ENCODE measurements around a stretch of chr3.

- RRBS = no CpG with 5 or more reads among the region's 35 CpGs
Observed at GRCh38 chr3:65509116-65510068, 529.3 kb downstream of the MAGI1 start.

- RRBS = no CpG with 5 or more reads among the region's 7 CpGs
Observed at GRCh38 chr3:65532676-65533290, 505.9 kb downstream of the MAGI1 start.

GRCh38 chr3:65589284-65590415 is 449.1 kb downstream of the MAGI1 start:
- RRBS = no CpG with 5 or more reads among the region's 10 CpGs

- RRBS = no CpG with 5 or more reads among the region's 8 CpGs
Observed at GRCh38 chr3:65714037-65714601, 324.6 kb downstream of the MAGI1 start.

DNA sequence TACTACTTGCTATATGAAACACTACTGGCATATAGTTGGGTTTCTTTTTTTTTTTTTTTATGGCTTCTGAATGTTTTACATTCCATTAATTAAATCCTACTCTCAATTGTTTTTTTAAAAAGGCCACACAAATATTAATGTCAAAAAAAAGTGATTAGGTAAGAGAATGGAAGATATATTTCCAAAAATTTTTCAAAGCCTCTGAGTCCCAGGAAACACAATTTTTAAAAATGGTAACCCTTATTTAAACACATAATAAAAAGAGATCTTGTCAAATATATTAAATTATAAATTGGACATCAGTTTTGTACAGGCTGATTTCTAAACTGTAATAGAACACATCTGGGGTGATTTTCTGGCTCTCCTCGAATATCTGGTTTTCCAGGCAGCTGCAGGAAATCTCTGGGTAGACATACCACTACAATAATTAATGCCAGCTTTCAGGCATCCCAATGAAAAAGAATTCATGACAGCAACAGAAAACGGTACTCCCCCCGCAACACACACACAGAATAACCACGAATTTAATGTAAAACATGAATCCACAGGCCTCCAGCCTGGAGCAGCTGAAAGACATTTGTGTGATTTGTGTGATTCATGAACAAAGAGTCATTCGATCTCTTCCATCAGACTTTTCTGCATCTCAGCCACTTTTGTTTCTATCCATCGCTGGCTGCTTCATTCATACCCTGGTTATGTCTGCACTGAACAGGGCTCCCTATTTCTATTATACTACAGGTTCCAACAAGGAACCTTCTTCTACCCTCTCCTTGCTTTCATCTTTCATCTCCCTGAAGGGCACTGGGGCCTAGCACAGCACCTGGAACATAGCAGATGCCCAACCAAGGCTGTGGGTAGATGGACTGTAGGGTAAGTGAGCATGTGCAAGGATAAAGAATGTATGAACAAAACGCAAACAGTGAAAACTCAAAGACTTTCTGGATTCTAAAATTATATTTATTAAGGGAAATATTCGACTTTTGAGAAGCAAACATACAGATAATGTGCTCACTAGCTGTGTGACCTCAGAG is 262.2 kb downstream of the MAGI1 start:
- RRBS = no CpG with 5 or more reads among the region's 8 CpGs

DNA sequence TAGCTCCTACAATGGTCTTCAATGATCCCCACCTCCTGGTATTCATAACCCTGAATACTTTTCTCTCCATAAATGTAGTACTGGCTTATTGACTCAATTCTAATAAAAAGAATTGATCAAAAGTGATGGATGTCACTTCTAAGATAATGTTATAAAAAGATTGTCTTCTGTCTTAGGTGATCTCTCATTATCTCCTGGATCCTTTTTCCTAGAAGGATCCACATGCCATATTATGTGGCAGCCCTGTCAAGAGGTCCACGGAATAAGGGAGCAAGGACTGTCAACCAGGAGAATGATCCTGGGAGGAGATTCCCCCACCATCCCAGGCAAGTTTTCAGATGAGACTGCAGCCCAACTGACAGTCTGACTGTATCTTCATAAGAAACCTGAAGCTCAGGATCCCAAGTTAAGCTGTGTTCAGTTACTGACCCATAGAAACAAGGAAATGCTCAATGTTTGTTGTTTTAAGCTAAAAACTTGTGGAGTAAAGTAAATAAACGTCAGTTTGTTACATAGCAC is 195.6 kb downstream of the MAGI1 start:
- RRBS = no CpG with 5 or more reads among the region's 2 CpGs

- RRBS = no CpG with 5 or more reads among the region's 1 CpG
Observed at GRCh38 chr3:65862347-65863107, 176.2 kb downstream of the MAGI1 start.

DNA sequence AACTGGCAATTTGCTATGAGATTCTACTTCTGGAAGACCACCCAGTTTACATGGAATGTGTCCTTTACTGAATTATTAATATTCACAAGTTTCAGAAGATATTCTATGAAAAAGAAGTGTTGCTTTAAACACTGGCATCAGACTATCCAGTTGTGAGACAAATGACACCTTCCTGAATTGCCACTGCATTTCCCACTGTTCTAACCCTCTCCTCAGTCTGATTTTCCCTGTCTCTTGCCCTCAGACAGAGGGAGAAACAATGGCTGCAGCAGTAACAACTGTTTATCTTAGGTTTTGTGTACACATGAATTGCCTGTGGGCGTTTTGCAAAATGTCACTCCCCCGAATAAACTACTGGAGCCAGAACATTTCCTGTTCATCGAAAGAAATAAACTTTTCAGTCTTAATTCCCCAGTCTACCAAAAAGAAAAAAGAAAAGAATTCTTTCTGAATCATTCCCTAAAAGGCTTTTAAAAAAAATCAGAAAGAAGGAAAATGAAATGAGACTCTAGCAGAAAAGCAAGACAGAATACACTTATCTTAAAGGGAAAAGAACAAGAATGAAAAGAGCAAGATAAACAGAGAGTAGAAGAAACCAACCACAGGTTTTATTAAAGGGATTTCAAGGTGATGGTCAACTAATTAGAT is 155.1 kb downstream of the MAGI1 start:
- RRBS = no CpG with 5 or more reads among the region's 3 CpGs

DNA sequence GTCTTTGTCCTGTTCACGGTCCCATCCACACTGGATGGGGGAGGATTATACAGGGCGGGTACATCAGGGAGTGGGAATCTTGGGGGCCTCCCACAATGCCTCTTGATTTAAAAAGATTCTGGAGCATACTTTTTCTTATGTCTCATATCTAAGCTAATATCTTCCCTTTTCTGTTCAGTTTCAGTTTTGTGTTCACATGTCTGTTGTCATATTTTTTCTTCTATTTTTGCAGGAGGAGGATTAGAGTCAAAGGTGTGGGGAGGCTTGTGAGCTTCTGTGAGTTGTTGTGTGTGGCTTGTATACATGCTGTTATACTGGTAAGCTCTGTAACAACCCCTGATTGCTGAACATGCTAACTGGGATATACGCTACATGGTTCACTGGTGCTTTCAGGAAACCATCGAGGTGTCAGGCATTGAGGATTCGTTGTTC is 83.4 kb downstream of the SLC25A26 start:
- RRBS = no CpG with 5 or more reads among the region's 5 CpGs

DNA sequence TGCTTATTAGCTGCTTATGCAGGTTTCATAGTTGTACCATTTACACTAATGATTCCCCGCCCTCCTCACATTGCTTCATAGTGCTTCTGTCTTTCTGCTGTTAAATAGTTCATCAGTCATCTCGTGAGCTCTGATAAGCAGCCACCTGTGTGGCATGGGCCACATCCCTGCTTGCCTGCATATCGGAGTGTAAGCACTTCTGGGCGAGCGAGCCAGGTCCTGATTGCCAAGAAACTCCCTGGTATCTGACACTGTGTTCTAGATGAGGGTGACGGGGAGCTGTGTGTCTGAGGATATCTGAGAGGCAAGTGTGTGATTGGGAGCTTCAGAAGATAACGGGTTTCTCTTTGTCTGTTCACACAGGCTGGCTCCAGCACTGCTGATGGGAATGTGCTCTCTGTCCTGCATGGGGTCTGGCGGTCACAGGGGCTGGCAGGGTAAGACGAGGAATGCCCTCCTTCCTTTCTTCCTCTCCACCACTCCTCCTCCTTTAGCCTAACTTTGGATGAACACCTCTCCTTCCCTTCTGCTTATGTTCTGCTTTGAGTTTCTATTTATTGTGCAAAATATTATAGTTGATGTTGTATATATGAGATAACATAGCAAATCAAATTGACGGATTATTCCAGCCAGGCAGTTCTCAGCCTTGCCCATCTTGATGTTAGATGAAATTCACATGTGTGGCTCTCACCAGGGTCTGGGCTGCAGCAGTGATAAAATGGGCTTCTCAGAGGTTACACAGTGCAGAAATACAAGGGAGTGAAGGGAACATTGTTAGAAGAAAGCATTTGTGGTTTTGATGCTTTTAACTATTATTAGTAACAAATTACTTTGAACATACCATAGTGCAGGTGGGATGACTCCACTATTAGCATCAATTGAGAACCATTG is 130.4 kb downstream of the LRIG1 start:
- RRBS = no CpG with 5 or more reads among the region's 10 CpGs

DNA sequence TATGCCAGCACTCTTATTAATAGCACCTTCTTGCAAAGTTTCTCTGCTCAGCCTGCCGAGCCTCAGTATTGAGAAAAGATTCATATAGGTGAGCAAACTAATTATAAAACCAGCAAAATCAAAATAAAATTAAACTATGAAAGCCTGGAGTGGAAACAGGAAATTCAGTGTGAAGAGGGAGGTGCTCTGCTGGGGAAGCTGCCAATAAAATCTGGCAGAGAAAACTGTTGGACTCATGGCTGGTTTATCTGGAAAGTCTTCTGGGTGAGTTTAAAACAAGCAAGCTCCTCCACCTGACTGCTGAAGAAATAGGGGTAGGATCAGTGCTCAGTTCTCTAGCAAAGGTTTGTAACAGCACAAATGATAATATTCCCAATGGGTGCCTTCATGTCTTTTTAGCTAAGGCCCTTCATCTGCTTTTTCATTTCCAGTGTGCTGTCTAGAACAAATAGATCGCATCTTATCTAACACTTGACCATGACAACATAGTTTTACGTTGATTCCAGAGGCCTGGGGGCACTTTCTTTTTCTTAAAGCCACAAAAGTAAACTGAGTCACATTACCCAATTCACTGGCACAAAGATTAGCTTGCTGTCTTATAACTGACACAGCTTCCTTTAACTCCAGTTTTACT is 50.1 kb downstream of the LRIG1 start:
- RRBS = no CpG with 5 or more reads among the region's 3 CpGs

DNA sequence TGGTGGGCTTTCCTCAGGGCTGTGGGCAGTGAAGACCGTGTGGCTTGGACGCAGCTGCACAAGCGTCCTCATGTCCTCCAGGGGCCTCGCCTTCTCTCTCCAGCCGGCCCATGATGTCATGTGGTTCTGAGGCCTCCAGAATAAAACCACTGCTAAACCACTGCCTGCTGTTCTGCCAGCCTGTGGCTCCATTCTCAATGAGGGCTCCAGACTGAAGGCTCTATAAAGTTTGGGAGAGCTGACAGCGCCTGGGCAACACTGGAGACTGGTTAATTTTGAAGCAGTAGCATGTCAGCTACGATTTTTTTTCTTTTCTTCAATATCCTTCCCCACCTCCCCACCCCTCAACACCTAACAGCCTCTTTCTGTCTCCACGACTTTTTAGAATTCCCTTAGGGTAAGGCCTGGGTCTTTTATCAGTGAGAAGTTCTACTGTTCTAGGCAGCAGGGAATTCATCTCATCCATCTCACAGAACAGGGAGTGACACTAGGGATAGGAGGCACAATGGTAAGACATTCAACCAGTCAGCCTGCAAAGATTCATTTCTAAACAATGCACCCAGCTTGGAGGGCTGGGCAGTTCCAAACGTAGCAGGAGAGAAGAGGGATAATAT is 43.8 kb downstream of the LRIG1 start:
- RRBS = no CpG with 5 or more reads among the region's 9 CpGs

DNA sequence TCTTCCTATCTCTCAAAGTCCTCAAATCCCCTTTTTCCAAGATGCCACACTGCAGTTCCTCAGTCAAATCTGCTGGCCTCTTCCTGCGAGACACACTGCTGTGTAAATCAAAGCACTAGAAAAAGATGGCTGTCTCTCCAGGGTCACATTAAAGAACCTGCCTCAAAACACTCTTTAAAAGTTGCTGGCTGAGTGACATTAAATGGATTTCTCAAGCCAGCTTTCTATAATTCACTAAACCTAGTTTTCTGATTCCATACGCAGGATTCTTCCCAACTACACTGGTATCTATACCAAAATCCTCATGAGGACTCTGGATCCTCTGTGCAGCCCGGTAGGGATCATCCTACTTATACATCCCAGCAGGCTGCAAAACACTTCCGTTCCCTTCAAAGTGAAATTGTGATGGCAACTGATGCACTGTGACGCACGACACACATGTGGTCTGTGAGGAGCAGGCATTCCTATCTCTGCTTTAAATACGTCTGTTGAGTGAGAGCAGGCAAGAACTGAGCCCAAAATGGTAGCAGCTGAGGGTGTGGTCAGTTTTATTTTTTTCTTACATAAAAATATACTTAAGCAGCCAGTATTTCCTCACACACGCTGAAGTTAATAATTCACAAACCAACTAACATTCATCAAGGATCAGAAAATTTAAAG is 24.2 kb downstream of the LRIG1 start:
- RRBS = no CpG with 5 or more reads among the region's 8 CpGs

GRCh38 chr3:67018880-67019089 is 20.7 kb downstream of the KBTBD8 start:
- RRBS = no CpG with 5 or more reads among the region's 4 CpGs

GRCh38 chr3:67646676-67647297 is 7.6 kb downstream of the SUCLG2 start:
- RRBS = no CpG with 5 or more reads among the region's 9 CpGs

- RRBS = no CpG with 5 or more reads among the region's 3 CpGs
Observed at GRCh38 chr3:67655173-67655425, 687 bp upstream of the SUCLG2 start.

DNA sequence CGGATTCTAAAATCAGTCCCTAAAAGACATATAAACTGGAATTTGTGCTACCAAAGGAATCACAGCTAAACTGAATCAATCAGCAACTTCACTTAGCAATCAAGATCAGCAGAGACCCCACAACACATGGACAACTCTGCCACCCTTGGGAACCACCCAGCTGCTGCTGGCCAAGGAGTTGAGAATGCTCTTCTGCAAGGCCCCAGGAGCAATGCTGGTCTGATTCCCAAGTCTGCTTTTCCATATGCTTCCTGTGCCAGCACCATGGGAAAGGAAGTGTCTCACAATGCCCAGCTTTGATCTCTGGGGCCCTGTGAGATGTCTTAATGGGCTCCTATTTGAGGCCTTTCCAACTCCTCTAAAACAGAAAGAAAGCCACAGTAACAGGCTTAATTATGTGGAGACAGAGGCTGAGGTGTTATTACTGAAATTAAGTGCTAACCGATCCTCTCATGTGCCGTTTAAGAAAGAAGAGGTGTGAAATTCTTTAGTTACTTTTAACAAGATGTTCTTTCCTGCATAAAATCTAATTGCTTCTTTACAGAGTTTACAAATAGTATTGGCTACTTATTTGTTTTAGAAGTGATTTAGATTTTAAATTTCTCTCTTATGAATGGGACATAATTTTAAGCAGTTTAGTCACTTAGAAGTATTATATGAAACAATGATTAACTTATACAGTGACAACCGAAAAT is 4.5 kb downstream of the EOGT start:
- RRBS = no CpG with 5 or more reads among the region's 4 CpGs

DNA sequence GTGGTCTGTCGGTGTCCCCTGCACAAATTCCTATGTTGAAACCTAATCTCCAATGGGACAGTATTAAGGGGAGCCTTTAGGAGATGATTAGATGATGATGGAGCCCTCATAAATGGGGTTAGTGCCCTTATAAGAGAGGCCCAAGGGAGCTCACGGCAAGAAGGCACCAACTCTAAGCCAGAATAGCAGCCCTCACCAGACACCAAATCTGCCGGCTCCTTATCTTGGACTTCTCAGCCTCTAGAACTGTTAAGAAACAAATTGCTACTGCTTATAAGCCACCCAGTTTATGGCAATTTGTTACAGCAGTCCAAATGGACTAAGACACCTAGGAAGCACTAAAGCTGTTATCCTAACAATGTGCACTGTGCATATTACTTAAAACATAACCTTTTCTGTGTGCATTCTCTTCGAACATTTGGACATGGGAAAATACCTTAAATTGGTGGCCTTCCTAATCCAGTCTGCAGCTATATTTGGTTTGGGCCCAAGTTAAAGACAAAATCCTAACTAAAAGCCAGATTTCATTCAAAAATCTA is 761 bp upstream of the TMF1 start:
- RRBS = no CpG with 5 or more reads among the region's 4 CpGs

DNA sequence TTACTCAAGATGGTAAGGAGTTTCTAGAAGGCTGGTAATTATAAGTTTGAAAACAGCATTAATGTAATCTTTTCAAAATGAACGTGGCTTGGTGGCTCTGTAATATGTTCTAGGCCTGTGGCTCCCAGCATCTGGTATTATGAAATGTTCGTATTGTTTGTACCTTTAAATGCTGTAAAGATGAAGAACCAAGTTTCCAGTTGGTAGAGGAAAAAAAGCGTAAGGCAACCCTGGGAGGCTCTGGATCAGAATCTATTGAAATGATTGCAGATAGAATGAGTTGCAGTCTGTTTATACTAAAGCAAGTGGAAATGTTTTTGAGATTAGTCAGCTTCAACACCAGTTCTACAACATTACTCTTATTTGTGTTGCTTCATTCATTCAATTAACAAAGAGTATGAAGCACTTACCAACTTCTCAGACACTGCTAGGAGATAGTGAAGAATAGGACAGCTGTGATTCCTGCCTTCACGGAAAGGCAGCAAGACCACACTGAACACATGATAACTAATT is 5.3 kb downstream of the ARL6IP5 start:
- RRBS = no CpG with 5 or more reads among the region's 4 CpGs